ENCODE measurements around a stretch of chr18.

GRCh38 chr18:22335653-22336220 lies 82.0 kb downstream of the CTAGE1 start:
- PRO-cap, 2 experiments: no peak in any of the 2 experiments

- PRO-cap, 2 experiments: no peak in any of the 2 experiments
Measured at GRCh38 chr18:22493938-22494391, 76.2 kb upstream of the CTAGE1 start.

GRCh38 chr18:22682956-22683866 lies 249.9 kb upstream of the RBBP8 start:
- PRO-cap, 2 experiments: no peak in any of the 2 experiments

DNA sequence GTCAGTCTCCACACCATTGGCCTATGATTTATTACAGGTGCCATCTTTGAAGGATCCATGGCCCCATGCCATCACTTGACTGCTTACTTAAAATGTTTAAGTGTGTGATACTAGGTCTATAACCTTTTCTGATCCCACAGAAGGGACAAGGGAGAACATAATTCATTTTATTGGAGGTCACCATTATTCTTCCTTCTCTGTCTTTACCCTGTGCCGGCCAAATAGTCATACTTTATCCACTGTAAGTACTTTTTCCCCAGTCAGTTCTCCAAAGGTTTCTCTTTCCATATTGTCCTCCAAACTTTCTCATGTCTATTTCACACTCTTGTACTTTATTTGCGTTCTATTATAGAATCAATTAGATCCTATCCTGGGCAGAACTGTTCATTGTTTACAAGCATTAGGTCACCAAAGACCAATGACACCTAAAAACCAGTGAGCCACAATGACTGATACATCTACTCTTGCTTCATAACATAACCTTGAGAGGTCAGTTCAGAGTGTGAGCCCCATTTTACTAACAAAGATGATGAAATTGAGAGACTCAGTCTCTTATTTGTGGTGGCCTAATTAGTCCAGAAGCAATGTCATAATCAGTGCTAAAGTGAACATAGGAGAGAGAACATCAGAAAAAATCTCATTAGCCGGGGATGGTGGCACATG lies 249.0 kb upstream of the RBBP8 start:
- PRO-cap, 2 experiments: no peak in any of the 2 experiments

DNA sequence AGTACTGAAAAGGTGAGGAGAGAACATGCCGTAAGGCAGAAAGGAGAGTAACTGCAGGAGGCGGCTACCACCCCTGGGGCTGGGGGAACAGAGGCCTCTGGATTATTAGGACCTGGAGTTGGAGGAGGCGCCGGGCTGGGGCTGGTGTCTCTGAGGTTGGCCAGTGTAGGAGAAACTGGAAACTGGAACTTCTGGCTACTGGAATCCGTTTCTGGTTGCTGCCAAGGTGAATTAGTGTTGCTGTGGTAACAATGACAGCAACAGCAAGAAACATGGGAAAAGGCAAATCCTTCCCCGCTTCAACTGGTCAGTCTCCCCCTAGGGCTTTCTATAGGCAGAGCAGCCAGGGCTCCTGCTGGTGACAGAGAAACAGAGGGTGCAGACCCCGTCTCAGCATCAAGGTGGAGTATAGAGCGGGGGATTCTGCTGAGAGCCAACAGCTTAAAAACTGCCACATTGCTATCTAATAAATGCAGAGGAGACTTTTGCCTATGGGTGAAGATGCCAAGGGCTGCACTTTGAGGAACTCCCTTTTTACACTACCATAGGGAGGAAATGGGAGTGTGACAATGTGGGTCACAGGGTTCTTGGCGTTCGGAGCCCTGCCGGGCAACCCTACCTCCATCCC lies 81.5 kb upstream of the CABLES1 start:
- PRO-cap, 2 experiments: no peak in any of the 2 experiments

DNA sequence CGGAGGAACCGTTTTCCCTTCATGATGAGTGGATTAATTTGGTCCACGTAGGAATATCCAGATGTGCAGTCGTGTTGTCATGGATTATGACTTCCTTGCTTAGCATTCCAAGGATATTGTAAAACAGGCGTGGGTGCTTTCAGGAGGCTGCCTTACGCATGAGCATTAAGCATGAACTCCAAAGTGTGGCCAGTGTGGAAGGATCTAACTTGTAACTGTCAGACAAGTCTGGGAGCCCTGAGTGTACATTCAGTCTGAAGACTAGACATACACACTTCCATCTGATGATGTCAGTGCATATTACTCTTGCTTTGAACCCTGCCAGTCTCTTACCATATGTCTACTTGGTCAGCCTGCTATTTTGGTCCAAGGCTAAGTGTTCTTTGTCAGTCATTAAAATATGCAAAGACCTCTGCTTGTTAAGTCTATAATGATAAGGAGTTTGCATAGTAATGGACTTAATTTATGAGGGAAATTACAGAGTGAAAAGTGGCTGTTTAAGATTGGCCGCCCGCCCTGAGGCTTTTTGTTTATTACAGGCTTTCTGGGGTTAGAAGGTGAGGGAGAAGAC lies 48.2 kb downstream of the CABLES1 start:
- PRO-cap, 2 experiments: no peak in any of the 2 experiments

- PRO-cap, 2 experiments: peak in 2 of 2 experiments; most common plus-strand start chr18:23231628 (in 2); most common minus-strand start chr18:23231363 (in 1)
Measured at GRCh38 chr18:23231153-23232151, 96.2 kb downstream of the CABLES1 start.

GRCh38 chr18:23468426-23468882 lies 15.4 kb downstream of the RIOK3 start:
- PRO-cap, 2 experiments: peak in 2 of 2 experiments; most common plus-strand start chr18:23468642 (in 2)

DNA sequence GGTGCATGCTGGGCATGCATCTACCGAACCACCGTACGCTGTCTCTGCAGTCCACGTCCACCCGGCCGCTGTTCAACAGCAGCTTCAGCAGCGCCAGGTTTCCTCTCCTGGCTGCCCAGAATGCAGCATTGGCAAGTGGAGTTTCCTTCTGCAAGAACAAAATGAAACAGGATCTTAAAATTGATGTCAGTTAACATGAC lies 13.8 kb downstream of the ANKRD29 start:
- PRO-cap, 2 experiments: no peak in any of the 2 experiments

- PRO-cap, 2 experiments: no peak in any of the 2 experiments
Measured at GRCh38 chr18:23891510-23891886, 123.1 kb upstream of the TTC39C start.

GRCh38 chr18:23896511-23897176 lies 117.9 kb upstream of the TTC39C start:
- PRO-cap, 2 experiments: no peak in any of the 2 experiments

DNA sequence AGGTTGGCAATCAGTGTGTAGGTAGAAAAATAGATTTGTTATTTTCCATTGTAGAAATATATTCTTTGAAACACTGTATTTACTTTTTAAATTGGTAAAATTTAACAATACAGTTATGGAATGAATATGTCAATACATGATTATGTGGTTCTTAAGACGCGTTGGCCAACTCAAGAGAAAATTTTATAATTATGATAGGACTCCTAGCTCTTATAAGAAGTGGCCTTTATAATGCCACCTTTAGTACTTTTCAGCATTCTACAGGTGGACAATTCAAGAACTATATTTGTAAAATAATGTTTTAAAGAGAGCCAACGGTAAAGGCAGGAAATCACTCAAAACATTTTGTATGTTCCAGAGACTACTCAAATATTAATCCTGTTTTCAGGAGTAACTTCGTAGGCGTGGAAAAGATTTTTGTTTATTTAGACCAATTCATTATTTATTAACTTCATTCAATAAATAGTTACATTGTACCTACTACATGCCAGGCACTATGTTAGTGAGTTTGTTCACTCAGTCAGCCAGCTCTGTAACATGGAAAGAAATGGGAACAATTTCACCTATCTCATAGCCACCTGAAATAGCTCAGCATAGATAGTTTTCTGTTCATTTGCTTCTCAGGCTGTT lies 34.4 kb downstream of the TTC39C start:
- PRO-cap, 2 experiments: no peak in any of the 2 experiments

DNA sequence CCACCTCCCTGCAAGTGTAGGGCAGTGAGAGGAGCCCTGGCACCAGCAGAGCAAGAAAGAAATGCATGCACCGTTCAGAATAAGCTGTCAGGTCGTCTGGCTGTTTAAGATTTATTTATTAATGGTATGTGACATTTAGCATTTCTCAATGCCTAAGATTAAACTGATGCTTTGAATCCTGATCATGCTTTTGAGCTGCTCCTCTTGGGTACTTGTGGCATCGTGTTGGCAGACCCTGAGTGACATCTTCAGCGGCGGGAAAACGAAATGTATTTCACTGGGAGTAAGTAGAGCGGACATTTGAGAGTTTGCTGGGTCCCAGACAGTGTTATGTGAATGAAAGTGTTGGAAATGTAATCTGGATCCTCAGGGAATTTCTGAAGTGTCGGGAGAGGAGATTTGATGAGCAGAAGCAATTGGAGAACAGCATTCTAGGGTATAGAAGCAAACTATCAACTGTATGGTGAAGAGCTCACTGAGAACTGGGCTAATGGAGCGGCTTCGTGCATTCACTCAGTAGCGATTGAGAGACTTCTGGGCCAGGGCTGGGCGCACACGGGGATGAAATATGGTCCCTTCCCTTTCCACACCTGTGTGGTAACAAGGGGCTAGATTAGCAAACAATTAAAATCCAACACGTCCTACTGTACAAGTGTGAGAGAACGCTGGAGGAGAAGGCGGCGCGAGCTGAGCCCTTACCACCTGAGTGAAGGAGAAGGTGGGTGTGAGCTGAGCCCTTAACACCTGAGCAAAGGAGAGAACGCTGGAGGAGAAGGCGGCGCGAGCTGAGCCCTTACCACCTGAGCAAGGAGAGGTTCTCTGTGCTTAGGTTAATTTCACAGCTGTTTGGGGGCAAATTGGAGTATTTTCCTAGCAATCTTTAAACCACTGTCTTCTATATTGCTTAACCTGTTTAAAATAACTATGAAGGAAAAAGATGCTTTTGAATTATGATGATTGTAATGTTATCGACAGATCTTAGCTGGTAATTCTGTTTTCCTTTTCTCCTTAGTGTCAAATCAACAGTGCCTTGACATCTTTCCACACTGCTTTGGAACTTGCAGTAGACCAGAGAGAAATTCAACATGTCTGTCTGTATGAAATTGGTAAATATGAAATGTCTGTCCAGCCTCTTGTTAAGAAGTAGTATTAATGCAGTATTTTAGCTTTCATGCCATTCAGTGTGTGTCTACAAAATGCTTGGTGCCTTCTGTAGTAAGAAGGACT lies 24.9 kb upstream of the CABYR start:
- PRO-cap, 2 experiments: no peak in any of the 2 experiments

DNA sequence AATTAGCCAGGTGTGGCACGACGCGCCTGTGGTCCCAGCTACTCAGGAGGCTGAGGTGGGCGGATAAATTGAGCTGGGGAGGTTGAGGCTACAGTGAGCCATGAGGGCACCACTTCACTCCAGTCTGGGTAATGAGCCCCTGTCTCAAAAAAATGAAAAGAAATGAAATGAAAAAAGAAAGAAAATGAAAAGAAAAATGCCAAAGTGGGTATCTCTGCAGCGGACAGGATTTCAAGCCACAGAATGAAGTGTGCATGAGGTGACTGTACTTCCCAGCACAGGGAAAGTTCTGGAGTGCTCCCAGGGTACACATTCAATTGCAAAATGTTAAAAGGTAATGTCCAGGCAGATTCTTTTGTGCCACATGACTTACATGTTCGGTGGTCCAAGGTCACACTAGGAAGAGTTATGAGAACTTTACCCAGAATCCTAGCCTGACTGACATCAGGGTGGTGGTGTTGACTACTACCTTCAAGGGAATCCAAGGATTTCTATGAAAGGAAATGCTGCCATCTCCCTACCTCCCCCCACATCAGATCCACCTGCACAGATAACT lies 56.4 kb downstream of the CABYR start:
- PRO-cap, 2 experiments: no peak in any of the 2 experiments

DNA sequence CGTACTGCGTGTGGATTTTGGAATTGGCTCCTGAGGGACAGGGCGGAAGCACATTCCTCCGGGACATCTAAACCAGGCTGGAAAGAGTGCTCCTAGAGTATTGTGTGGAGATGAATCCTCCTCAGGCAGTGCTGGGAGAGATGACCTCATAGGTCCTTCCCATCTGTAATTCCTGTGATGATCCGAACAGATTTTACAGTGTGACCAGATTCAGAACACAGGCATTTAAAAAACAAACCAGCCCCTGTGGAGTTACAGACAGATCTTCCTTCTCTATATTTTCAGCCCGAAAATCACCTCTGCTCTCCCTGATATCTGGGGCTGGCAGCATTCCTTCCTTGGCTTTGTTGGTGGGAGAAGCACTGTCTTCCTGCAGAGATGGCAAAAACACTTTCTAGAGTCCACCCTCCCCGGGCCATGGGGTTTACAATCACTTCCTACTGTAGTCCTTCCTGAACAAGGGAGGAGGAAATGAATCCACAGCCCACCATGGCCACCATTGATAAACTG lies 438.1 kb downstream of the ZNF521 start:
- PRO-cap, 2 experiments: no peak in any of the 2 experiments

- PRO-cap, 2 experiments: no peak in any of the 2 experiments
Measured at GRCh38 chr18:25711577-25711777, 359.5 kb upstream of the ZNF521 start.

DNA sequence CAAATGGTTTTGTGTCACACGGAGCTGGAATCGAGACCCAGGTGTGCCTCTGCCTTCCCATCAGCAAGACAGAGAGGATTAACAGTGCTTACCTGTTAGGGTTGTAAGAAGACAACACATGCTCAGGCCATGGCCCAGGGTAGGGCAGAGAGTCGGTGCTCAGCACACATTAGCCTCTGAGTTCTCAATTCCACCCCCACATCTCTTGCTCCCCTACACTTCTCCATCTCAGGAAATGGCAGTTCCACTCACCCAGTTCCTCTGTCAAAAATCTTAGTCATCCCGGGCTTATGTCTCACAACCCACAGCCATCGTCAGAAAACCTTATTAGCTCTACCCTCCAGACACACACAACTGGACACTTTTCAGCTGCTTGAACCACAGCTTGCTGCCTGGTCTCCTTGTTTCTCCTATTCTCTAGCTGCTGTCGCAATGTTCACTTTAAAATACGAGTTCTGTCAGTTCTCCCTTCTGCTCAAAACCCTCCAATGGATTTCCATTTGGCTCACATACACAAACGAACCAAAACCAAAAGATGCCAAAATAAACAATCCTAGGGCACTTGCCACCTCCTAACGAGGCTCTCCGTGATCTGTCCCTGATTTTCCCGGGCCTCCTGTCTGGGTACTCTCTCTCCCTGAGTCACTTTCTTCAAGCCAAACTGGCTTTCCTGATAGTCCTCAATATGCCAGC lies 89.7 kb downstream of the KCTD1 start:
- PRO-cap, 2 experiments: no peak in any of the 2 experiments

GRCh38 chr18:27605326-27605606 lies 420.2 kb upstream of the CHST9 start:
- PRO-cap, 2 experiments: no peak in any of the 2 experiments

GRCh38 chr18:27841929-27842243 lies 335.0 kb downstream of the CDH2 start:
- PRO-cap, 2 experiments: no peak in any of the 2 experiments

DNA sequence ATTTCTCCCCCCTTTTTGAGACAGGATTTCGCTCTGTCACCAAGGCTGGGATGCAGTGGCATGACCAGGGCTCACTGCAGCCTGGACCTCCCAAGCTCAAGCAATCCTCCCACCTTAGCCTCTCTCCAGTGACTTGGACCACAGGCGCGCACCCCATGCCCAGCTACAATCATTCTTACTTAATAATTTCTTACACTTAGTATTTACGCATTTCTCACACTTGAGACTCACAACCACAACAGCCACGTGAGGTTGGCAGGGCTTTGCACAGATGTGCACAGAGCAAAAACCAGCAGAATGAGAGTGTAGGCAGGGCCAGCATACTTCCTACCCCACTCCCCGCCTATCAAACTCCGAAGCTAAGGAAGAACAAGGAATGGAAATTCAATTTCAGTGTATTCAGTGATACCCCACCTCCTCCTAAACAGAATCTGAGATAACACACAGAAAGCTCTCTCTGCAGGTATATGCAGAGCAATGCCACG lies 2.3 kb downstream of the DSC2 start:
- PRO-cap, 2 experiments: no peak in any of the 2 experiments

Data from monocyte (primary cell).